ENCODE measurements around a stretch of chr2.

GRCh38 chr2:10128489-10129366 is 6.2 kb downstream of the RRM2 start:
- RRBS, result no CpG with 5 or more reads among the region's 3 CpGs

DNA sequence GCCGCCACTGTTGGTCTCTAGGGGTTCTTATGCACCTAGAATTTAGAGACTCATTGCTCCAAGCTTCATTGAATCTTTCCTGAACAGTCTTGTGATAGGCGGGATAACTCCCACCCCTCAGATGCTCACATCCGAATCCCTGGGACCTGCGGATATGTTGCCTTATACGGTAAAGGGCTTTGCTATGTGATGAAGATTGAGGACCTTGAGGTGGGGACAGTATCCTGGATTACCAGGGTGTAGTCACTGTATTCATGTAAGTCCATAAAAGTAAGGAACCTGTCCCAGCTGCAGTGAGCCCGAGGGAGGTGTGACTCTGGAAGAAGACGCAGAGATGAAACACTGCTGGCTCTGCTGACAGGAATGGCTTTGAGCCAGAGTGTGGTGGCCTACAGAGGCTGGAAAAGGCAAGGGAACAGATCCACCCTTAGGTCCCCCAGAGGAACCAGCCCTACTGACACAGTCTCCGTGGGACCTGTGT is 26.4 kb downstream of the HPCAL1 start:
- RRBS, result no CpG with 5 or more reads among the region's 8 CpGs

DNA sequence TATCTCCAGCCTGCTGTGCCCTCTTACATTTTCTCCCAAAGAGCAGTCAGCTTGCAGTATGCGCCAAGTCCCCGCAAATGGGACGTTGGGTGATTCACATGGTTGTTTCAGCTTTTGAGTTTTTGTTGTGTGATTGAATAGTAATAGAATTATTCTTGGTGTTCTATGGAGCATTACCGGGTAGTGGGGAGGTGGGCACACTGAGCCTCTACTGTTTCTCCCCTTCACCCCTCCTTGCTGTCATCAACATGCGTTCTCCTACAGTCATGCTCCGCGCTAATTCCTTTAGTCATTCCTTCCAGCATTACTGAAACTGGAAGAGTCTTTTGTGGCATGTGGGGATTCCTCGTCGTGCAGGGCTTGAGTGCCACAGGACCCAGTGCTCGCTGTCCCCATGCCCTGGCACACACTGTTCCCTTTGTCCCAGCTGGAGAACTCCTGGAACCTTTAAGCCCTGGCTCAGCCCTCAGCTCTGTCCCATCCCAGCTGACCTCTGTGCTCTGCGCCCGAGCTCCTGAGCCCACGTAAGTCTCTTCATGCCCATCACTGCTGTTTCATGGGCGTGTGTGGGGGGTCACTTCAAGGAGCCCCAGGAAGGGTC is 42.2 kb downstream of the ODC1 start:
- RRBS, result no CpG with 5 or more reads among the region's 14 CpGs

DNA sequence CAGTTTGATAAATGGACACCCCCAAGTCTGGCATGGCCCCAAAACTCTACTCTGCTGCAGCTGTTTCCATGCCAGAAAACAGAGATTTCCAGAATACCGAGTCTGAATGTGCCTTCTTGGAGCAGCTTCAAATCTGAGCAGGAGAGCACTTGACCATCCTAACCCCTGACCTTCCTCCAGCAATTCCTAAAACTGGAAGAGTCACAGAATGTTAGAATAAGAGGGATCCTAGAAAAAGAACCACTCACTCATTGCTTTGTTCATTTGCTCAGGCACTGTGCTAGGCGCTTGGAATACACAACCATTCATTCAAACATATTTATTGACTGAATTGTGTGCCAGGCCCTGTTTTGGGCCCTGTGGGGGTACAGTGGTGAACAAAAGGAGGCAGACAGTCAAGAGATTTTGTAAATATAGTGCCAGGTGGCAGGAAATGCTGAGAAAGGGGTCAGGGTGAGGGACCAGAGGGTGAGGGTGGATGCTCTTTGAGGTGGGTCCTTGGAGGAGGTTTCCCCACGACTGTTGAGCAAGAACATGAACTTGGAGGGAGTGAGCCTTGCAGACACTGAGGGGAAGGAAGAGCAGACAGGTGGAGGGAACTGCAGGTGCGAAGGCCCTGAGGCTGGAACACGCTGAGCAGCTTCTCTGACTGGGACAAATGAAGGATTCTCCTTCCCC is 40.8 kb downstream of the ODC1 start:
- RRBS, result no CpG with 5 or more reads among the region's 5 CpGs

DNA sequence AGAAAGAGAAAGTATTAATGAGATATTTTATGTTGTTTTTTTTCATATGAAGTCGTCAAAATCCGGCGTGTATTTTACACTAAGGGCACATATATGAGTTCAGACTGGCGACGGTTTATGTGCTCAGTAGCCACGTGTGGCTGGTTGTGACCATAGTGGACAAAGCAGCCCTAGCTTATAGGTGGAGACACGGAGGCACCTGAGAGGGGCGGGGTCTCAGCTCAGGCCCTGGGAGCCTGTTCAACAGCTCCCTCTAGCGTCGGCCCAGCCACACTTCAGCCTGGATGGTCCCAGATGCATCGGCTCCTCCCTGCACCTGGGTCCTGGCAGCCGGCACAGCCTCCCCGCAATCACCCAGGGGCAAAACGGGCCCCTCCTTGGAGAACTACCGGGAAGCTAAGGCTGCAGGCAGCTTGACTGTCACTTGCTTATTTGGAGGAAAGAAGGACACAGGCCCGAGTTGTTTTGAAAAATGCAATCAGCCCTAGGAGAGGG is 39.0 kb downstream of the ODC1 start:
- RRBS, result 2% methylated on average over 4 of the region's 16 CpGs

- RRBS, result 65% methylated on average over 2 of the region's 16 CpGs
Measured at GRCh38 chr2:10449941-10450474, 1.9 kb upstream of the ODC1 start.

DNA sequence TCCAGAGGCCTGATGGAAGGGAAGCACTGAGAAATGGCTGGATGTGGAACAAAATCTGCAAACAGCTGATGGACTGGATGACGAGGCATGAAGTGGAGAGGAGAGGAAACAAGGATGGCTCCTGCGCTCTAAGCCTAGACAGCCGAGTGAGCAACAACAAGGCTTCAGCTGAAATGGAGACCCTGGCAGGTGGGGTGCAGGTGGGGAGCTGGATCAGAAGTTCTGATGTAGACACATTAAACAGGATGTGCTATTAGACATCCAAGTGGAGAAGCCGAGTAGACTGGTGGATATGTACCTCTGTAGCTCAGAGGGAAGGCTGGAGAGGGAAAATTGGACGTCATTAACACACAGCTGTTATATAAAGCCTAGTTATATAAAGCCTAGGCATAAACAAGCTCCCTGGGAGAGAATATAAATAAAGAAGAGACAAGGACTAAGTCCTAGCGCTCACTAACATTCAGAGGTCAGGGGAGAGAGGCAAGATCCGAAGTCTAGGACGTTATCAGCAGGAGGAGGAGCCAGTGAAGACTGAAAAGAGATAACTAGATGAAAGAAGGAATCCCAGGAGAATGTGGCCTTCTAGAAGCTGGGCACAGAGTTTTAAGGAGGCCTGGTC is 55.4 kb downstream of the NOL10 start:
- RRBS, result no CpG with 5 or more reads among the region's 8 CpGs

GRCh38 chr2:10884823-10885077 is 27.0 kb upstream of the KCNF1 start:
- RRBS, result no CpG with 5 or more reads among the region's 2 CpGs

DNA sequence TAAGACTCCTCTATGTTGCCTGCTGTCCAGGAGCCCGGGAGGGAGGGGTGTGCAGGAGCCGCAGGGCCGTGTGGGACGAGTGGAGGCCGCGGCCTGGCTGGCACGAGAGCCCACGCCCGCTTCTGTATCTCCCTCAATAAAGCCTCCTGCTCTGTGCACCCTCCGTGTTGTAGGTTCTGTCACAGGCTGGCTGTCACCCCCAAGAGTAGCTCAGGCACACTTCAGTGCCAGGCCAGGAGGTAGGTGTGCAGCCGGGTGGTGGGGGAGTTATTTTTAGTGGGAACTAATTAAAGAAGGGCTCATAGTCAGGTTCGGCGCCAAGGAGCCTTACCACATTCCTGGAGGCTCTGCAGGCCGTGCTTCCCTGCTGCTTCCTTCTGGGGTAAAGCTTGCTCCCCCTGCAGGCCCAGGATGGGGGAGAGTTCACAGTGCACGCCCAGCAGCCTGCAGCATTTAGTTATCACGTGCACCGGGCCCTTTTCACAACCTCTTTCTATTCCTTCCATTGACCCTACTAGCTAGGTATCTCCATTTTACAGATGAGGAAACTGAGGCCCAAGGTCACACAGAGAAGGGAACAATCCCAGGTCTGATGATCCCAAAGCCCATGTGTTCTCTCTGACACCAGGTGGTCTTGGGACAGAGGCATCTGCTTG is 2.5 kb downstream of the KCNF1 start:
- RRBS, result 28% methylated on average over 1 of the region's 17 CpGs

- RRBS, result no CpG with 5 or more reads among the region's 33 CpGs
Measured at GRCh38 chr2:10983071-10983968, 71.6 kb downstream of the KCNF1 start.

- RRBS, result no CpG with 5 or more reads among the region's 10 CpGs
Measured at GRCh38 chr2:11181403-11181809, 26.1 kb downstream of the SLC66A3 start.

GRCh38 chr2:11307663-11308021 is 36.8 kb downstream of the ROCK2 start:
- RRBS, result 89% methylated on average over 1 of the region's 11 CpGs

GRCh38 chr2:11480809-11481944 is 15.2 kb upstream of the E2F6 start:
- RRBS, result 37% methylated on average over 13 of the region's 30 CpGs

GRCh38 chr2:11482513-11483584 is 16.9 kb upstream of the E2F6 start:
- RRBS, result 1% methylated on average over 42 of the region's 116 CpGs

DNA sequence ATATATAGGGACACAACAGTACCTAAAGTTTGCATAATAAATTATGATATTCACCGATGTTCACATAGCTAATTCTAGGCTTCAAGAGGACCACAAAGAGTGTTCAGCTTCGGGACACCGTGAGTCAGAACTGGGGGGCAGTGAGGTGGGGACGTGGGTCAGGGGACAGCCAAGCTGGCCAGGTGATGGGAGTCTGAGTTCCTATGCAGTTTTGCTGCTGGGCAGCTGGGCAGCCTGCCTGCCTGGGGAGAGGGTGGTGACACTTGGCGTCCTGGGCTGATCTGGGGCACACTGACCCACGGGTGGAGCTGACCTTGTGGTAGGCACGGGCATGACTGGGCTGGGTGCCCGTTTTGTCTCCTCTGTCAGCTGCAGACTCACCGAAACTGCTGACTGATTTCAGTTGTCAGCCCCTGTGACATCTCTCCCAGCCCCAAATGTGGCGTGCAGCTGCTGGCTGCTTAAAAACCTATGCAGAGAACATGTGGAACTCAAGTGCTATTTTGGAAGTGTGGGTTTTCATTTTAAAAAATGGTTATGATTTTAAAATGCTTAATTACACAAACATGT is 32.6 kb upstream of the E2F6 start:
- RRBS, result no CpG with 5 or more reads among the region's 10 CpGs

DNA sequence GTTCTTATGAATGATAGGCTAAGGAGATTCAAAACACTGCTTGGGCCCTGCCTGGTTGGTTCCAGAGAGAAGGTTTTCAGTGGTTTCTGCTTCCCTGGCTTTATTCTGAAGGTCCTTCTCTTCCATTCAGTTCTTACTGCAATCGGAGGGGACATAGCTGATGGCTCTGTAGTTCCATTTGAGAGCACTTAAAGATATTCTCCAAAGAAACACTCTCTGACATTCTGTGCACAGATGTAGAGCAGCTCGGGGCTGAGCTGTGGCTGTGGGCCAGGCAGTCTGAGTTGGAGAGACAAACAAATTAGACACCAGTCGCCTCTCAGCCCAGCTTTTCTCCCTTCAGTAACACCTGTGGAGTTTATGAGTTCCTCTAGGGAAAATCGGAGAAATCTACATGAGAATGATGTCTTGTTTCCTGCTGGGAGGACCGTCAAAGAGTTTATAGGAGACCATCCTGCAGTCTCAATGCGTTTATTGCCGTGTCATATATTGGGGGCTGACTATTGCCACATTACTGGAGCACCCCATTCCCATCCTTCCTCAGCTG is 6.6 kb downstream of the GREB1 start:
- RRBS, result no CpG with 5 or more reads among the region's 7 CpGs

DNA sequence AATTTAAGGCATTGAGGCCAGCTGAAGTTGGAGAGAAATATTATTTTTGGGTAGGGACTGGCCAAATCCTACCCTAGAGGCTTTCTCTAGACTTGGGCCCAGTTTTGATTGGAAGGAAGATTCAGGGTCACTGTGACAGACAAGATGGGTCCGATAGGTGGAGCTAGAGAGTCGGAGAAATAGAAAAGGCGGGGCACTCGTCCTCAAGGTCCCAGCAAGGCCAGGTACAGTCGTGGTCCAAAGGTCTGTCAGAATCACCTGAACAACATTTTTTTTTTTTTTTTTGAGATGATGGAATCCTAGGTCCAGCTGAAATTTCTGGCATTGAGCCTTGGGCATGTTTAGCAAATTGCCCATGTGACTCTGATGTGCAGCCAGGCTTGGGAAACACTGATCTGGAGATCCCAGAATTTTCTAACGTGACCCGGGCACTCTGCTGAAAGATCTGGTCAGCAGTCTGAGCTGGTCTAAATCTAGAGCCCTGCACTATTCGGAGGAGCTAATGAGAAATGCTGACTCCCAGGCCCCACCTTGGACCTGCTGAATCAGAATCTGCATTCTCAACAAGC is 23.0 kb upstream of the NTSR2 start:
- RRBS, result no CpG with 5 or more reads among the region's 8 CpGs

DNA sequence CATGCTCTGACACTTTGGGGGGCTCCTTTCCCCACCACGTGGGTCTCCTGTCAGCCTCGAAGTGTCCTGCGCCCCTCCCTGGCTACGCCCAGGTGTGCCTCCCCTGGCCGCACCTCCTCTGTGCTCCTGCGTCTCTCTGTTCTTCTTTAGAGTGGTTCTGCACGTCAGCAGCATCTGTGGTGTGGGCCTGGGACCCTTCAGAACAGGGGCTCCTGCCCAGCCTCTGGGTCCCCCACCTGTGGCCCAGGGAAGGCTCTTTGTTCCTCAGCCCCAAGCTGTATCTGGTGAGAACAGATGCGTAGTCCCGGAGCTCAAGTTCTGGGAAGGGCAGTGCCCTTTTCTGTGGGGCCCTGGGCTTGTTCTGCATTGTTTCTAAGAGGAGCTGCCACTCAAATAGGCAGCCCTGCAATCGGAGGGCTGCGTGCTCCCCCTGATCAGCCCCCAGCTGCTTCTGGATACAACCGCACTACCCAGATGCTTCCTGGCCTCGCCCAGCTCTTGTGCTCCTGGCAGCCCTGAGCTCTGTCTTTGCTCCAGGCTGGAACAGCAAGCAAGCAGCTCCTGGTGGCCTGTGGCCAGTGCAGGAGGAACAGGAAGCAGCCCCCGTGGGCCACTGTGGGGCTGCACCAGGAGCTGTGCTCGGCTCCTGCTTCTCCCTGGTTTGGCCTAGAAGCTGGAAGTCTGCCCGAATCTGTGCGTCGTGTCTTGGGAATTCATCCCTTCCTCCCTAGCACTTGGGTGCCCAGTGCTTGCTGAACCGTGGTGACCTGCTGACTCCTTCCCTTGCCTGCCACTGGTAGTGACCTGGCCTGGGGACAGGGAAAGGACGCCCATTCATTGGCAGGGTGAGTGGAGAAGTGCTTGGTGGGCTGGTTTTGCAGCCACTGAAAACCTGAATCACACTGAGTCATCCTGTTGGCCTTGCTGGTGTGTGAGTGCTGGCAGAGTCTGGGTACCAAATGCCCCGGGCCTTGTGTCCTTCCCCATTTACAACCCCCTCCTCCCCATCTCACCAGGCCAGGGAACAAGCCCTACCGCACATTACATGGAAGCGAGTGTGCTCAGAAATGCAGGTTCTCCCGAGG is 27.2 kb upstream of the NTSR2 start:
- RRBS, result no CpG with 5 or more reads among the region's 24 CpGs

- RRBS, result no CpG with 5 or more reads among the region's 2 CpGs
Measured at GRCh38 chr2:11722493-11723083, 23.8 kb upstream of the LPIN1 start.

Data from T47D (cell line).